Metastatic Breast Carcinoma in the Ovary (tissue), 3 donors: ENCODE results near the gene C1QA.

DNA sequence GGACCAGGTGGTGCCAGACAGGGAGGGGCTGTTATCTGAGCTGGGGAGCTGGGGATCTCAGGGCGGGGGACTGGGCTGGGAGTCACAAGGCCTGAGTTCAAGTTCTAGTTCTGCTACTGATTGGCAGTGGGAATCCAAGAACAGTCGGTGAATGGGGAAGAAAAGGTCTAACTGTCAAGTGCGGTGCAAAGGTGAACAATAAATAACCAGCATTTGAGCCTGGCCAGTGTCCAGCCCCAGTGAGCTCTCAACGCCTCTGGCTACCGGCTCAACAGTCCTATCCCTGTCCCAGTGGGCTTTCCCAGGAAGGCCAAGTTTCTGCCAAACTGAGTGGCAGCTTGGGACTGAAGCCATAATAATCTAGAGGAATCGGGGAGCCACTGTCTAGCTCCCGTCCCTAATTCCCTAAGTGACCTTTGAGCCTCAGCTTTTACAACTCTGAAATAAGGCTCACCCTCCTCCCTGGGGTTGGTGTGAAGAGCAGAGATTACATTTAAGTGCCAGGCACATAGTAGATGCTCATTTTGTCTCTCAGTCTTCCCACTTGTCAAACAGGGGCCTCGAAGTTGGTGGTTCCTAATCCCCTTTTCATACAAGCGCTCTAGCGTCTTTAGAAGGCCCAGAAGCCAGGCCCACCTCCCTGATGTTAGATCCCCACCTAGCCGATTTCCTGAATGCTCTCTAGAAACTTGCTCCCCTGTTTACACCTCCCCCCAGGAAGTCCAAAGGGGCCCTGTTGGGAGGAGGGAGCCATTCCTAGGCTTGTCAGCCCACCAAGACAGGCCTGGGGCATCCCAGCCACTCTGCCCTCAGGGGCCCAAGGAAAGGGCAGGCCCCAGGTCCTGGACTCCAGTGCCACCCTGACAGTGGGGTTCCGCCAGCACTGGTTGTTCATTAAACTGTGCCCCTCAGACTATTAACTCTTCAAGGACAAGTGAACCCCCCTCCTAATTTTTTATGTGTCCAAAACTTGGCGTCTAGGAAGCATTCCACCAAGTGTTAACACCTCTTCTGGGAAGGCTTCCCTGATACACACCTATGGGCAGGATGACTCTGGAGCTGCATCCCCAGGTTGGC, 49.1 kb upstream of the ECE1 start:
- PRO-cap, 3 experiments: peak in 1 of 3 experiments; most common plus-strand start position 353 of the sequence (in 1)

DNA sequence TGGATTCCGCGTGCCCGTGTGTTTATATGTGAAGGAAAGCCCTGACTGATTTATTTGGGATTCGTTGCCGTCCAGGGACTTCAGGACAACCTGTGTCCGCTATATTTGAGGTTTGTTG, 55.9 kb upstream of the ECE1 start:
- PRO-cap, 3 experiments: no peak in any of the 3 experiments

DNA sequence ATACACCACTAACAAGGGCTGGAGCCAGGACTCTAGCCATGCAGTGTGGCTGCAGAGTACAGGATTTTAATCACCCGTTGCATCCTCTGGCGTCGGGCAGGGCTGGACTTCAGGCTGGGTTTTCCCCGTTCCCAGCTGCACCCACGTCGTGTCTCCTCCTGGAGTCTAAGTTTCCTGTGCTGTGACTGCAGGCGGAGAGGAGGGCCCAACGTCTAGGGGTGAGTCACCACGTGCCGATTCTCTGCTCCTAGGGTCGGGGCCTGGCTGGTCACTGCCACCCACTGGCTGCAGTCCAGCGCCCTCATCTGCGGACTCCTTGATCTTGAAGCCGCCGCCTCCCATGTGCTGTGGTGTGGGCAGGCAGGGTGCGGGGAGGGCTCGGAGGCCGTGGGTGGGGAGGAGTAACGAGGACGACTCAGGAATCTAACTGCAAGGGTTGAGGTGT, 77.7 kb downstream of the ALPL start:
- PRO-cap, 3 experiments: no peak in any of the 3 experiments

- PRO-cap, 3 experiments: no peak in any of the 3 experiments
Observed at GRCh38 chr1:21602608-21603259, 66.4 kb downstream of the RAP1GAP start.

- PRO-cap, 3 experiments: no peak in any of the 3 experiments
Observed at GRCh38 chr1:21814166-21814820, 2.2 kb downstream of the LDLRAD2 start.

GRCh38 chr1:21822261-21823410, 10.6 kb downstream of the LDLRAD2 start:
- PRO-cap, 3 experiments: no peak in any of the 3 experiments

GRCh38 chr1:21890312-21890804, 46.8 kb downstream of the HSPG2 start:
- PRO-cap, 3 experiments: no peak in any of the 3 experiments

DNA sequence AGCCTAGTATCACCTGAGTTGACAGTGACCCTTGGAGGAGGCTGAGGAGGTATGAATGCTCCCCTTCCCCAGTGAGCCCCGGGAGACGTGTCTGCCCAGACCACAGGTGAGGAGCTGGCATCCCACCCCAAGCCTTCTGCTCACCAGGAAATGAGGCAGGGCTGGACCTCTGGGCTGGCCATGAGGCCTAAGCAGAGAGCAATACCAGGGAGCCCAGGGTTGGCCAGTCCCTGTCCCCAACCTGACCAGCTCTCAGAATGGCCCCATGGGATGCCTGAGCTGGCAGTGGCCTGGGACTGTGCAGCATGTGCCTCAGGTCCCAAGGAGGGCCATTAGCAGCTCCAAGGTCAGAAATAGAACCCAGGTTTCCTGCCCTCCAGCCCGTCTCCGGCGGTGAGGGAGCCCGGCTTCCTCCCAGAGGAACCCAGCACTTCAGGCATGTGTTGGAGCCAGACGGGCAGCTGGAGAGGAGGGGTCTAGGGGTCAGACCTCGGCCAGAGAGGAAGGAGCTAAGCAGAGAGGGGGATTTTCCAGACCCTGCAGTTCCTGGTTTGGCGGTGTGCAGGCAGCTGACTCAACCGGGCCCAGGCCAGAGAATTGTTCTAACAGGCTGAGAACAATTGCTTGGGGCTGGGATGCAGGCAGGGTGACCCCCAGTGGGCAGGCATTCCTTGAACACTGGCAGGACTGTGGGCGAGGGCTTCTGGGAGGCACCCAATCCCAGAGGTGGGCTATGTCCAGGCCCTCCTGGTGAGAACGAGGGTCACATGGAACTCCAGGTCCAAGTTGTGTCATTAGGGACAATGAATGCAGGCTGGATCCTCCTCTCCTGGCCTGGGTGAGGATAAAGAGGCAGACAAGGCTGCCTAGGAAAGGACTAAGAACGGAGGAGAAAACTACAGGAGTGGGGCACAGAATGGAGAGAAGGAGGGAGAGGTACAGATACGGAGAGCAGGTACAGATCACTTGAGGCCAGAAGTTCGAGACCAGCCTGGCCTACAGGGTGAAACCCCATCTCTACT, 37.1 kb downstream of the HSPG2 start:
- PRO-cap, 3 experiments: peak in 1 of 3 experiments; most common plus-strand start position 619 of the sequence (in 1)

- PRO-cap, 3 experiments: no peak in any of the 3 experiments
Observed at GRCh38 chr1:21924506-21925509, 12.3 kb downstream of the HSPG2 start.

DNA sequence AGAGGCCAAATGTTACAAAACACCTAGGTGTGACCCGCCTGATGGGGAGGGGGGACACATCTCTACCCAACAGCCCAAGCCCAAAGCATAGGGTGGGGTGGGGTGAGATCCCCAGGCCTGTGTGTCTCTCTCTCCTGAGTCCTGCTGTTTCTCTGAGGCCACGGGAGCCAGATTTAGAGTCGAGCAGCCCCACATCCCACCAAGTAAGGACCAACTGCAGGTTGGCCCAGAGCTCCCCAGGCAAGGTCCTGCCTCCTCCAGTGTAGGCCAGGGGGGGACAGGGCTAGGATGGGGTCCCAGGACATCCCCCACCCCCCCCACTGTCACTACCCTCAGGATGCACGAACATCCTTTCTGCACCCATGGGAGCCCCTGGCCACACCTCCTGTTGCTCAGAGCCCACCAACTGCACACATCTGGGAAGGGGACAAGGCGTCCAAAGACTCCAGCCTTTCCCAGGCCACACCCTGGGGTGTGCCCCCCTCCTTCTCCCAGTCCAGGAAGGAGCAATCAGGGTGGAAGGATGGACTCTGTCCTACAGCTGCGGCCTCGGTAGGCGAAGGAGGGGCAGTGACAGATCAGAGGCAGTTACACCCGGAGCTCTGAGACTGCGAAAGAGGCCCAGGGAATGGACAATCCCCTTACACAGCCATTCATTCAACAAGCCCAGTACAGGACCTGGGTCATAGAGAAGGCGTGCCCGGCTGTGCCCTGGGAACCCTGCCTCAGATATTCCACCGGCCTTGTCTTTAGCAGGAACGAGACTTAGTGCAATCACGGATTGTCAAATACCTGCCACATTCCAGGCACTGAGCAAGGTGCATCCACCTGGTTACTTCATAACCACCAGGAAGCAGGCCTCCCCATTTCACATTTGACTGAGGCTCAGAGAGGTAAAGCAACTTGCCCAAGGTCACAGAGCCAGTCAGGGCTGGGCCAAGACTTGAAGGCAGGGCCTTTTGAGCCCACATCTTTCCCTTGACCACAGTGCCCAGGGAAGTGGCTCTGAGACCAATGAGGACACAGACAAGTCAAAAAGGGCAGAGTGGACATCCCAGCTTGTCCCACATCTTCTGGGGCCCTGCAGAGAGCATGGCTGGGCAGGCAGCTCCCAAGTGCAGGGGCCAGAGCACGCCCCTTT, 9.5 kb downstream of the HSPG2 start:
- PRO-cap, 3 experiments: no peak in any of the 3 experiments

DNA sequence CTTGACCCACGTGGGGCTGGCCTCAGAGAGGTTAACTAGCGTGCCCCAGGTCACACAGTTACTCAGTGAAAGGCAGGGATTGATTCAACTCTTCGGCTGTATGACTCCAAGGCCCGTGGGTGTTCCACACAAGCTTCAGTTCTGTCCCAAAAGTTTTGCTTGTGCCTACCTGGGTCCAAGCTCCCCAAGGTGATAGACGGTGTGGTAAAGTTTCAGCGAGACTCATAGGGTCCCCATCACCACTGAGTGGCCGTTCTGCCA, 670 bp downstream of the HSPG2 start:
- PRO-cap, 3 experiments: no peak in any of the 3 experiments

GRCh38 chr1:21938550-21939075, 1.5 kb upstream of the HSPG2 start:
- PRO-cap, 3 experiments: no peak in any of the 3 experiments

- PRO-cap, 3 experiments: no peak in any of the 3 experiments
Observed at GRCh38 chr1:22105561-22105981, 37.3 kb downstream of the WNT4 start.

DNA sequence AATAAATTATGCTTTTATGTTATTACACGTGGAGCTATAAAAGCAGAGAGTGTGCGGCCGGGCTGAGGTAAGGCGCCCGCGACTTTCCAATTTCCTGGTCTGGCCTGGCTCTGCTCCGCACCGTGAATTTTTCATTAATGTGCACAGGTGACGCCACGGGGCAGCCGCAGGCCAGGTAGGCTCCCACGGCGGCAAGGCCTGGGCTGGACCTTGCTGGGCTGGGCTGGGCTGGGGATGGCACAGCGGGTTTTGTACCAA, 115.0 kb upstream of the WNT4 start:
- PRO-cap, 3 experiments: peak in 3 of 3 experiments; most common plus-strand start position 137 of the sequence (in 3); most common minus-strand start position 101 of the sequence (in 3)

GRCh38 chr1:22292085-22292787, 149.3 kb upstream of the WNT4 start:
- PRO-cap, 3 experiments: no peak in any of the 3 experiments

- PRO-cap, 3 experiments: no peak in any of the 3 experiments
Observed at GRCh38 chr1:22634646-22635142, 1.7 kb upstream of the C1QA start.

- PRO-cap, 3 experiments: peak in 2 of 3 experiments; most common plus-strand start chr1:22636678 (in 1); most common minus-strand start chr1:22636435 (in 1)
Observed at GRCh38 chr1:22636102-22636976, at the start of gene C1QA. C1QA (plus strand) TSS chr1:22636628.

- PRO-cap, 3 experiments: peak in 2 of 3 experiments; most common plus-strand start chr1:22646218 (in 1); most common minus-strand start chr1:22646146 (in 1)
Observed at GRCh38 chr1:22645776-22646508, 2.5 kb downstream of the C1QC start.

- PRO-cap, 3 experiments: no peak in any of the 3 experiments
Observed at GRCh38 chr1:22708668-22709054, 2.0 kb upstream of the EPHB2 start.

GRCh38 chr1:22712632-22713174, 2.1 kb downstream of the EPHB2 start:
- PRO-cap, 3 experiments: no peak in any of the 3 experiments